GM23248 (cell line): Measurements from ENCODE around the gene ADD1.

GRCh38 chr4:1805208-1805560 lies 12.1 kb downstream of the FGFR3 start:
- RAMPAGE, long total RNA = no peak

- RAMPAGE, long total RNA = no peak
Observed at GRCh38 chr4:1841507-1841773, 14.5 kb downstream of the LETM1 start.

DNA sequence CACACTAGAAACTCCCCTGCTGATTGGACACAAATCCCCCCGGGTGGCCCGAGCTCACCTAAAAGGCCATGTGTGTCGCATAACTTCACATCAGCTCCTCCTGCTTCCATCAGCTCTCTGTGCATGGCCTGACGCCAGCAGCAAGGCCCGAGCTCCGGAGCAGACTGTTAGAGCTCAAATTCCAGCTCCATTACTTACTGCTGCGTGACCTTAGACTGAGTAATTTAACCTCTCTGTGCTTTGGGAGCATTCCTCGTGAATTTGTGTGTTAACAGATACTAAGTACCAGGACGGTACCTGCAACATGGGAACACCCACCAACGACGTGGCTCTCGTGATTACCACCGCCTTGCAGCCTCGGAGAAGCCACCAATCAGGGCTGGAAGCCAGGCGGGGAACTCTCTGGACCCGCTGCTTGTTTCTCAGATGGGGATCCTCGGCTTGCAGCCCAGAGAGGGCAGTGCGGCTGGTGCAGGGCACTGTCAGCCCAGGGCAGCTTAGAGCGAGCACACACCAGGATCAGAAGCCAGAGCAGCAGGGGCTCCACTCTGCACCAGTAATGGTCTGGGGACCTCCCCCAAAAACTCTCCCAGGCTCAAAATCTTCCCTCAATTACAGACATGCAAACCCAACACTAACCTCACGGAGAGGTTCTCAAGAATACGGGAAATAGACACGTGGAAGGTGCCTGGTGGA lies 12.9 kb downstream of the LETM1 start:
- RAMPAGE, long total RNA = no peak

GRCh38 chr4:1959432-1959740 lies 49.4 kb downstream of the NELFA start:
- RAMPAGE, long total RNA = no peak

DNA sequence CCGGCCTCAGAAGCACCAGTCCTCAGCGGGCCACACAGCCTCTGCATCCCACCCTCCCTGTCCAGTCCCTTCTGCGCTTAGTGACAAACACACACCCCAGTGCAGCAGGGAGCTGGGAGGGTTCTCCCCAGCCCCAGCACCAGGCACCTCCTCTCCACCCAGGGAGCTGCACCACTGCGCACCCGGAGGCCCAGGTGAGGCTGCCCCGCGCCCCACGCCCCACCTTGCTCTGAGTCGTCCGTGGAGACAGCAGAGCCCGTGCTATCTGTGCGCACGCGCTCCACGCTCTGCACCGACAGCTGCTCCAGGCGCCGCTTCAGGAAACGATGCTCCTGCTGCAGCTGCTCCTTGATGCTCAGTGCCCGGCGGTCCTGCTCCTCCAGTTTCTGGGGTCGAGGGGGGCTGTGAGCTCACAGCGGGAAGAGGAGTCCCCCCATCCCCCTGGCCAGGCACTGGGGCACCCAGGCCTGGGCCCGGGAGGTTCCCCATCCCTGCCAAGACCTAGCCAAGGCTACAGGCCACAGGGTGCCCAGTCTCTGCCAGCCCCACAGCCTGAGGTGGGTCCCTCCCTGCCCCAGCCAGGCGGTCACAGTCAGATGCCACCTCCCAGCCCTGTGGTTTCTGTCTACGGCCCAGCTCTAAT lies 9.1 kb upstream of the HAUS3 start:
- RAMPAGE, long total RNA = no peak

- RAMPAGE, long total RNA = no peak
Observed at GRCh38 chr4:2256890-2257465, 4.9 kb downstream of the MXD4 start.

DNA sequence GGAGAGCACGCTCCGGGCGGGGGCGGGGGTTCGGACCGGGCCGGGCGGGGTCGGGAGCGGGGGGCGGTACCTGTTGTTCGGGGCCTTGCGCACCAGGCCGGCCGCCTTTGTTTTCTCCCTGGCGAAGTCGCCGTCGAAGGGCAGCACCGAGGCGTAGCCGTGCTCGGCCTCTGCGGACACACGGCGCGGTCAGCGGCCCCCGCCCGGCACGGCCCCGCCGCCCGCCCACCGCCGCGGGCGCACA lies 332 bp downstream of the MXD4 start:
- RAMPAGE, long total RNA = no peak

- RAMPAGE, long total RNA = no peak
Observed at GRCh38 chr4:2353617-2354083, 64.8 kb downstream of the ZFYVE28 start.

DNA sequence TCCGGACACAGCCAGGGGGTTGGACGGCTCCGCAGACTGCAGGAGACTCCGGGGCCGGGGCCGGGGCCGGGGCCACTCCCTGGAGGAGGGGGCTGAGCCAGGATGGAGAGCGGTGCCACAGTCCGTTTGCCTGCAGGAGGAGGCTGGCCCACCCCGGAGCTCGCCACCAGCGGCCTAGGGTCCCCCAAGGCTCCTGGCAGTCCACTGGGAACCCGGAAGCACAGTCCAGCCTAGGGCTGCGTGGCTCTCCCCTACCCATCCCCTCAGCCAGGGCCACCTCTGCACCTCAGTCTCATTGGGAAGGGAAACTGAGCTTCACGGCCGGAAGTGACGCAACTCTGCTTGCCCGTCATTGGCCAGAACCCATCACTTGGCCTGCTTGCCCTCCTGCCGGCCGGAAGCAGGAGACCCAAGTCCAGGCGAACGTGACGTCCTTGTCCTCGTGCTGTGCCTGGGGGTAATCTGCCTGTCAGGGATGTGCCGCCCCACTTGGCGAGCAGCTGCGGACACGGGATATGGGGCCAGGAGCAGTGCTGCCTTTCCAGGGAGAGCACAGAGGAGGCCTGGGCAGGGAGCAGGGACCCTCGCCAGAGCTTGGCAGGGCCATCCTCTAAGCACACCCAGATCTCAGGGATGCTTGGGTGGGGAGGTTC lies 31.3 kb downstream of the ZFYVE28 start:
- RAMPAGE, long total RNA = no peak

- RAMPAGE, long total RNA = no peak
Observed at GRCh38 chr4:2413817-2414535, 4.5 kb downstream of the ZFYVE28 start.

GRCh38 chr4:2419859-2420328 lies 1.4 kb upstream of the ZFYVE28 start:
- RAMPAGE, long total RNA = no peak

GRCh38 chr4:2484679-2485515 lies 16.0 kb downstream of the RNF4 start:
- RAMPAGE, long total RNA = no peak

GRCh38 chr4:2503123-2503719 lies 33.2 kb upstream of the FAM193A start:
- RAMPAGE, long total RNA = no peak

DNA sequence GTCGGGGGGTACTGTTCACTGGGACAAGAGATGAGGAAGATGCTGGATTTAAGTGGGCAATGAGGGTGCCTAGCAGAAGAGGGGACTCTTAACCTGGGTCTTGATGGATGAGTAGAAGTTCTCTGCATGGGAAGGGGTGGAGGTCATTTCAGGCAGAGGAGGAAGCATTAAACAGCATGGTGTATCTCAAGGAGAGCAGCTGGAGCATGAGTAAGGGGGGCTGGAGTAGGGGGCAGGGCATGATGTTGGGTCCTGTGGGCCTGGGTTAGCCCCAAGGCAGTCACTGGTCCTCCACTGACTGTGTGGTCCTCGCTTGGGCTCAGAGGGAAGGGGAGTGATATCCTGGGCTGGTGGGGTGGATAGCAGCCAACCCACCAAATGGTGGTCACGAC lies 24.0 kb upstream of the ADD1 start:
- RAMPAGE, long total RNA = no peak

DNA sequence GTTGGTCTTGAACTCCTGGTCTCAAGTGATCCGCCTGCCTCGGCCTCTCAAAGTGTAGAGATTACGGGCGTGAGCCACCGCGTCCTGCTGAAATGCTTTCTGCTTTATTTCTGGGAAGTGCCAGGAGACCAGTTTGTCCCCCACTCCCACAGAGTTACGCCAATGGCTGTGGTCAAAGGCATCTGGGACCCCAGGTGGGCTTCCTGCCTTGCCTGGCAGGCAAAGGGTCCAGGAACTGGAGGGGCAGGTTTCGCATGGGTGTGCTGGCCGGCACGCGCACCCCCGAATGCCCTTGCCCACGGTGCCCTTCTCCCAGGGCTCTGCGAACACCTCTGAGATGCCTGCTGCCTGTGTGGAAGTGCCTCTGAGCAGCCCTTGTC lies 13.1 kb upstream of the ADD1 start:
- RAMPAGE, long total RNA = no peak

GRCh38 chr4:2831559-2832298 lies 11.9 kb upstream of the ADD1 start:
- RAMPAGE, long total RNA = no peak

GRCh38 chr4:2843544-2844130 lies at the start of gene ADD1:
TSS of gene ADD1 (plus strand) at chr4:2843844.
- RAMPAGE, long total RNA = no peak

GRCh38 chr4:2924676-2925300 lies 9.8 kb downstream of the MFSD10 start:
- RAMPAGE, long total RNA = no peak

- RAMPAGE, long total RNA = no peak
Observed at GRCh38 chr4:2954175-2954624, 9.0 kb downstream of the NOP14 start.

DNA sequence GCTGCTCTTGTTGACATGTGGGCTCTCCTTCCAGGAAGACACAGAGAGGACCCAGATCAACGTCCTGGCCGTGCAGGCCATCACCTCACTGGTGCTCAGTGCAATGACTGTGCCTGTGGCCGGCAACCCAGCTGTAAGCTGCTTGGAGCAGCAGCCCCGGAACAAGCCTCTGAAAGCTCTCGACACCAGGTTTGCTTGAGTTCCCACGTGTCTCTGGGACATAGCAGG lies 25.7 kb upstream of the MSANTD1 start:
- RAMPAGE, long total RNA = no peak